ENCODE measurements around a stretch of chr20.

GRCh38 chr20:59182327-59182869 is 18.8 kb downstream of the ZNF831 start:
- PRO-cap: no peak

- PRO-cap: no peak
These were observed 609 bp upstream of the EDN3 start for GRCh38 chr20:59299825-59300178.

DNA sequence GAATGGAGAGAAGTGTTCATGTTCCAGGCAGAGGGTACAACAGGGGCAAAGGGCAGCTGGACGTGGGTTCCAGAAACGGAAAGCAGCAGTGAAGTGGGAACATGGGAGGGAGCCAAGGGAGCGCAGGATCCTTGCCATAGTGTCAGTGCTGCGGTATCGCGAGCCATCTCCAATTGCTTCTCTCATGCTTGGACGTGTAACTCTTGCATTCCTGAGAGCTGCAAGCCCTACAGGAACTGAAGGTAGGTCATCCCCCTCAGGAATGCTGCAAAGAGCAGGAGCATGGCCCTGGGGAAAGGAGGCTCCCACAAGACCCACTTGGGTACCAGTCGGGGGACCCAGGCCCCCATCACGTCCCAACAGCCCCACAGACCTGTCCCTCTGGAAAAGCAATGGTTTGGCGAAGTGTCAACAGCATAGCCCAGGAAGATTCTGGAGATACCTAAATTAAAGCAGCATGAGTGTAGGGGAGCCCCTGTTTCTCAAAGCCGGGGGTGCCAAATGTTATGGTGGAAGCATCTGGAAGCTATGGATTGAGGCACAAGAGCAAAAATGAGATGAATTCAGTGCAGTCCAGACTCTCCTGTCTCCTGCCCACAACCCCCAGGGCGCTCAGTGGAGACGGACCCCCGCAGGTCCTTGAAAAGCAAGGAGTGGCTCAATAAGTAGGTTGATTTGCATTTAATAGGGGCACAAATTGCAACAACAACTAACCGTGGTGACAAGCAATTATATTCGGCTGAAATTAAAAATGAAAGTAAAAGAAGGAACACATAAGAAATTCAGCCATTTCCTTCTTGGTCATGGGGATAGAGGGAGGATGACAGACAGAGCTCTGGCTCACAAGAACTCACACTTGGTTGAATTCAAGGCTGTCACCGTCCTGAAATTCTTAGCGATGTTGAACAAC is 128.6 kb downstream of the EDN3 start:
- PRO-cap: no peak

DNA sequence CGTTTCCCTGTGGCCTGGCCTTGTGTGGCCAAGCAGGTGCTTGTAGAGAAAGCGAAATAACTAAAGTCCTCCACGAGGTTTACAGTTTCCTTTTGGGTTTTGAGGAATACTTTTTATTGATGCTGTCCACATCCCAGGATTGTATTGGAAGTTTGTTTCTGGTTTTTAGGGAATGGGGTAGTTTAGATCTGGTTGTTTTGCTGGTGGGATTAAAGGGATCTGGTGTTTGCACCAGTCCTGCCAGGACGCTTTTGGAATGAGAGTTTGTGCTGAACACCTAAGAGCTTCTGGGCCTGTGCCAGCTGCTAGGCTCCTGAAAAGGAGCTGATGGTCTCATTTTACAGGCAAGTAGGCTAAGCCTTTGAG is 161.7 kb downstream of the SYCP2 start:
- PRO-cap: no peak

DNA sequence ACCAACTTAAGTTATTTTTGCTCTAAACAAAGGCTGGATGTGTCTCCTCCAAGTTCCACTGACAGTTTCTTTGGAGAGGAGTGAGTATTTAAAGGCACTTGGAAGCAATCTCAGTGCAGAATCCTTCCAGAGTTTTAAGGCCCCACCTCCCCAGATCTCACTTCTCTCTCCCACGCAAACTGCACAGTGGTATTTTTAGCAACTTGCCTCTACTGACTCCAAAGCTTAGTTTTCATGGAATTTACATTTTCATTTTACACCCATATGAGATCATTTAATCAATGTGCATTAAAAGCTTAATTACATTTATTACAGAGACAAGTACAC is 109.9 kb downstream of the SYCP2 start:
- PRO-cap: unidirectional peak, minus-strand start at position 63 of the sequence

DNA sequence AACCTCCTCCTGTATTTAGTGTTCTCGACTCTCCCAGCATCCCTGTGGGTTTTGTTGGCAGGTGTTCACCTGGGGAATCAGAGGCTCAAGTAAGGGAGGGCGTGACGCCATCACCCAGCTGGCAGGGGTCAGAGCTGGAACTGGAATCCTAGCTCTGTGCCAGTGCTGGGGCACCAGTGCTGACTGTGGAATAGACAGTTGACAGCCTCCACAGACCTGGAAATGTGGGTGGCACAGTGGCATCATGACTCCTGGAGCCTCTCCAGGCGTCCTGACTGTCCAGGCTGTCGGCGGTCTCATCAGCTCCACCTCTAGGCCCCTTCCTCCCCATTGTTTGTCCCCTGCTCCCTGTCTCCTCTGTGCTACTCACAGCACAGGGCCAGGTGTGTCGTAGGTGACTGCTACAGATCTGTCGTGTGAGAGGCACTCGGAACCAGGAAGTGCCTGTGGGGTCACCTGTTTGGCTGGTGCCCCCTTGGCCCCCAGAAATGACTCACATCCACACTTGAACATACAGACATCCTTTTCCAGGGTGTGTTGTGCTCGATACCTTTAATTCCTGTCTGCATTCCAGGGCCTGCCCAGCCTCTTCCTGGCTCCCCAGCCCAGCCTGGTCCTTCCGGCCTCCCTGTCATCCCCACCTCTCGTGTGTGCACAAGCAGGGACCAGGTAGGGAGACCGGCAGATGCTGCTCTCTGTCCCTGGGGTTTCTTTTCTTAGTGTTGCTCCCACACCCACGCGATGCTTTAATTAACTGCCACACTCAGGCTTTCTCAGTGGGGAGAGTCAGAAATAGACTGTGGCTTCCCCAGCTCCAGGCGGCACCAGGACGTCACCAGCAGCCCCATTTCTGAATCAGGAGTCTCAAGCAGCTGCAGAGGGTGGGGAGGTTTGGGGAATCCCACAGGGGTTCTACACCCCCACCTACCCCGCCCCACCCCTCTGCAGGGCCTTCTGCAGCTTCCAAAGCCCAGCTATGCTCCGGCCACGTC is 102.4 kb downstream of the SYCP2 start:
- PRO-cap: no peak

- PRO-cap: unidirectional peak, plus-strand start at chr20:59836018
These were observed 97.6 kb downstream of the SYCP2 start for GRCh38 chr20:59835503-59836606.

GRCh38 chr20:59925641-59926481 is 7.6 kb downstream of the SYCP2 start:
- PRO-cap: unidirectional peak, plus-strand start at chr20:59926049

GRCh38 chr20:59945201-59945786 is 5.1 kb downstream of the FAM217B start:
- PRO-cap: no peak

DNA sequence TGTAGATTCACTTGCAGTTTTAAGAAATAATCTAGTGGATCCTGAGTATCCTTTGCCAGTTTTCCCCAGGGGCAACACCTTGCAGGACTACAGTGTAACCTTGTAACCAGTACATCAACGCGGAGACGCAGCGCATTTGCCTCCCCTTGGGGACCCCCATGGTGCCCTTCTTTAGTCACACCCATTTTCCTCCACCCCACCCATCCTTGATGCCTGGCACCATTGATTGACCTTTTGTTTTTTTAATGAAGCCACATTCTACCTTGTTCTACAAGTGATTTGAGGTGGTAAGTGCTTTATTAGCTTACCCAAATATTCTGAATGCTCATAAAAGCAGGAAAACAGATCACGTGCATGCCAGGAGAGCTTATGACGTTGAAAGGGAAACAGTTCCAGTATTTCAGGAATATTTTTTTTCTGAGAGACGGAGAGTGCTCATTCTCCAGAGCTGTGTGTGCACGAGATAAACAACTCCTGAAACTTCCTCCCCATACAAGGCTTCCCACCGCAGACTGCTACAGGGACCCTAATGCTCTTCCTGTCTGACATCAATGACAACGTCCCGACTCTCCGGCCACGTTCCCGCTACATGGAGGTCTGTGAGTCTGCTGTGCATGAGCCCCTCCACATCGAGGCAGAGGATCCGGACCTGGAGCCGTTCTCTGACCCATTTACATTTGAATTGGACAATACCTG is 35.7 kb downstream of the CDH26 start:
- PRO-cap: no peak

DNA sequence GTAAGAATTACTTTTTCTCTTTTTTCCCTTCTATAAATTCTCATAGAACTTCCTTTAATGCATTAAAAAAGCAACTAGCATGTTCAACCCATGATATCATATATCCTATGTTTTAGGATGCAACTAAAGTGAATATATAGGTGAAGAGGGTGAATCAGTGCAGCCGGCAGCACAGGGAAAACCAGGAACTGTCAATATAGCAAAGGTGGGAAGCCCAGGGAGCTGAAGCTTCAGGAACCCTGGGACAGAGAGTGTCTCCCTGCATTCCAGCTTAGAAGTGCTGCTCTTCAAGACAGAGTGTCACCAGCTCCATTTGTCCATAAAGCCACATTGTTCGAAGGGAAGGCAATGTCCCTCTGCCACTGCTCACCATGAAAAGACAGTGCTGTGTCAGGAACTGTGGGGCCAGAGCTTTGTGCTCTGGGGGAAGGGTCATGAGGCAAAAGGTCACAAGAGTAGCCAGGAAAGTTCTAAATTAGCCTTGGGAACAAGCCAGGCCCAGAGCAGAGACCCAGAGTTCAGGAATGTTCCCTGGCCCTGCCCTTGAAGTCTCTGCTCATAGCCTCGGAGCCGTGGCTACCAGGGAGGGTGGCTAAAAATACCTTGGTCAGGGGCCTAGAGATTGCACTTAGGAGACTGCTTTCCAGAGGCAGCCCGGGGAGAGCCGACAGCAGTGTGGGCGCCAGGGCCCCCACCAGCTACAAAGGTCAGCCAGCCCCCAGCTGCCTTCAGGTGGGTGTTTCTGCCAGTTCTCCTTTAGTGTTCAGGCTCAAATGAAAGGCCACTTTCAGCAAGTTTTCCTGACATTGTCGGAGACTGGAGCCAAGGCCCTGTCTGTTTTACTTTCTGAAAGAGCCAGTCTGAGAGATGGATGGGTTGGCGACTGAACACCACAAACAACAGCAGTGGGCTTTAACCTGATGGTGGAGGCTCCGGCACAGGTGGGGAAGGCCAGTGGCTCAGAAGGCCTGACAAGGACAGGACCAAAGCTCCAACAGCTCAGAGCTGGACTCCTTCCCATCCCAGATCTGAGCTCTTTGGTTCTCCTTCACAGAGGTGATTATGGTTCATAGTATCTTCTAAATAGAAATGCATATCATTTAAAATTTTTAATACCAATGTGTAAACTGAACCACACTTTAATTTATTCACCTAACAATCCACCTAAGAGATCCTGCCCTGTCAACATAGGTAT is 76.1 kb downstream of the CDH26 start:
- PRO-cap: no peak

DNA sequence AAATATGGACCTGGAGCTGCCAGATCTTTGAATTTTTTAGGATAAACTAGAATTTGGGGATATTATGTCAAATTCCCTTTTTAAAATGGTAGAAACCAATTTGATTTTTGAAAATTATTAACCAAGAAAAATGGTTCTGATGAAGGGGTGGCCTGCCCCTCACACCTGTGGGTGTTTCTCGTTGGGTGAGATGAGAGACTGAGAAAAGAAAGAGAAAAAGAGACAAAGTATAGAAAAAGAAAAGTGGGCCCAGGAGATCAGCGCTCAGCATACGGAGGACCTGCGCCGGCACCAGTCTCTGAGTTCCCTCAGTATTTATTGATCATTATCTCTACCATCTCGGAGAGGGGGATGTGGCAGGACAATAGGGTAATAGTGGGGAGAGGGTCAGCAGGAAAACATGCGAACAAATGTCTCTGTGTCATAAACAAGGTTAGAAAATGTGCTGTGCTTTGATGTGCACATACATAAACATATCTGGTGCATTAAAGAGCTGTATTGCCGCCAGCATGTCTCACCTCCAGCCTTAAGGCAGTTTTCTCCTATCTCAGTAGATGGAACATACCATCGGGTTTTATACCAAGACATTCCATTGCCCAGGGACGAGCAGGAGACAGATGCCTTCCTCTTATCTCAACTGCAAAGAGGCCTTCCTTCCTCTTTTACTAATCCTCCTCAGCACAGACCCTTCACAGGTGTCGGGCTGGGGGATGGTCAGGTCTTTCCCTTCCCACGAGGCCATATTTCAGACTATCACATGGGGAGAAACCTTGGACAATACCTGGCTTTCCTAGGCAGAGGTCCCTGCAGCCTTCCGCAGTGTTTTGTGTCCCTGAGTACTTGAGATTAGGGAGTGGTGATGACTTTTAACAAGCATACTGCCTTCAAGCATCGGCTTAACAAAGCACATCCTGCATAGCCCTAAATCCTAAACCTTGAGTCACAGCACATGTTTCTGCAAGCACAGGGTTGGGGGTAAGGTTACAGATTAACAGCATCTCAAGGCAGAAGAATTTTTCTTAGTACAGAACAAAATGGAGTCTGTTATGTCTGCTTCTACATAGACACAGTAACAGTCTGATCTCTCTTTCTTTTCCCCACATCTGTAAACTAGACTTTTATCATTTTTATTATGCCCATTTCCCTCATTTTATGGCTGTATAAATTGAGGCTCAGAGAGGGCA is 83.2 kb downstream of the CDH26 start:
- PRO-cap: no peak

- PRO-cap: no peak
These were observed 96.4 kb downstream of the CDH26 start for GRCh38 chr20:60054570-60055073.

- PRO-cap: no peak
These were observed 99.9 kb downstream of the CDH26 start for GRCh38 chr20:60057834-60058822.

GRCh38 chr20:62018046-62018395 is 47.7 kb downstream of the TAF4 start:
- PRO-cap: no peak

DNA sequence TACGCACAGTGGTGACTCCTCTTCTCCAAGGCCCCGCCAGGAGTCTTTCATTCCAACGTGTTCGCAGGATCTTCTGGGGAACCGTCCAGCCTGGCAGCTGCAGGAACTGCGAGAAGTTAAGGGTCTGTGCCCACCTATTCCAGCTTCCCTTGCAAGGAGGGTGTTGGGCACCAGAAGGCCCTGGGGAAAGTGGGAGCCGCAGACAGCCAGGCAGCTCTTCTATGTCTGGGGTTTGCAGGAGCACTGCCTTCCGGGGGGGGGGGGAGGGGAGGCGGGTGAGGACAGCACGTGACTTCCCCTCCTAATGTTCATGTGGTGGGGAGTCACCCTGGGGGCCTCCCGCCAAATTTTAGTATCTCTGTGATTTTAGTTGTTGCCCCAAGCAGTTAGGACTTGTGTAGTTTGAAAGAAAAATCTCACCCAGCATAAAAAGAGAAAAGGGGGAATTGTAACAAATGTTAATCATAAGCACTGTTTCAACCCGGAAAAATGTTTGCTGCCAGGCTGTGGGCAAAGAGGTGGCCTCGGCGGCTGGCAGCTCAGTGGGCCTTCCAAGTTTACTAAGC is 2.2 kb upstream of the TAF4 start:
- PRO-cap: no peak

GRCh38 chr20:62135197-62135541 is 8.0 kb downstream of the PSMA7 start:
- PRO-cap: no peak

- PRO-cap: no peak
These were observed 2.0 kb downstream of the PSMA7 start for GRCh38 chr20:62140860-62142000.

DNA sequence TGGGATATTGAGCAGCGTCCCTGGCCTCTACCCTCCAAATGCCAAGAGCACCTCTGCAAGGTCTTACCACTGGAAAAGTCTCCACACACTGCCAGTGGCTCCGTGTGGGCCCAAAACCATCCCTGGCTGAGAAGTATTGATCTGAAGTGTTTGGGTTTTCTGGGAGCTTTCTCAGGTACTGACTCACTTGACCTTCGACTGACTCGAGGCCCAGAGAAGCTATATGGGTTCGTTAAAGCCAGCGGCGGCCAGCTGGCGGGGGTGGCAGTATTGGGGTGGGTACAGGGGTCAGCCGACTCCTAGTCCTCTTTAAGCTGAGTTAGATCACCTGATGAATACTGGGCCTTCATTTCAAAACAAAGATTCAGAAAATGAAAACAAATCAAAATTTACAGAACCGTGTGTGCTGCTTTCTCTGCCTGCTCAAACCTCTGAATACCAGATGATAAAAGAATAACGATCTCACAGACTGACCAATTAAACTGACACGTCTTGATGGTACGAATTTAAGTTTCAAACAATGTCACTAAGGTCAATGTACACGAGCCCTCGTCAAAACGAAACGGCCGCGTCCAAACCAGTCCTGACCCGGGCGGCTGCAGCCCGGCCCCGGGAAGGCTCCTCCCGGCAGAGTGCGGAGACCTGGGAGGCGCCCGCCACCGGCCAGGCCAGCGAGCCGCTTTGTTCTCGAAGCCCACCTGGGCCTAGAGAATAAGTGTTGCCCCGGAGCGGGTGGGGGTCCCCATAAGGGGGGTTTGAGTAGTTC is 1.0 kb downstream of the PSMA7 start:
- PRO-cap: no peak

DNA sequence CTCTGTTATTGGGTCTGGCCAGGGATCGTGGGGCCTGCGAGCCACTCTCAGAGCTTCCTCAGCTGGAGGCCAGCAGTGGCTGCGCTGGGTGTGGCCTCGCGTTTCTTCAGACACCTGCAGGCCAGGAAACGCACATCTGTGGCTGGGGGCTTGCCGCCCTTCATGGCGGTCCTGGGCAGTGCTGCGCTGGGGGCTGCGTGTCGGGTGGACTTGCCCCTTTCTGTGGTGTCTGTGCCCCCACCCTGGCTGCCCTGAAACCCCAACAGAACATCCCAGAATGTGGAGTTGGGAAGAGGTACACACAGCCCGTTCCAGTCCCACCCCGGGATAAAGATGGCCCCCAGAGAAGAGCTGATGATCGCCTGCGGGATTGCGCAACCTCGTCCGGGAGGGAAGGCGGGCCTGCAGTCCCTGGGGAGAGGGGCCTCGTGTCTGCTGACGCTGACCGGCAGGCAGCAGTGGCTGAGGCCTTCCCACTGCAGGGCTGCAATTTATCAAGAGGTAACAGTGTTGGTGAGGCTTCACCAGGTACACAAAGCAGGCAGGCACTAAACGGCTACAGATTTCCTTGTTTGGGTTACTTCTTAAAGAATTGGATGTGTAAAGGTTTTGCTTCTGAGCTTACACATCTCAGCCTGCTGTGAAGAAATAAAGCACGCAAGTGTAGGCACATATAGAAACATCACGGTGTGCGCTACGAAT is 16.8 kb upstream of the MTG2 start:
- PRO-cap: no peak

Data from fallopian tube (tissue), 1 donor.